Right atrium auricular region (tissue), 2 donors: ENCODE measurements around the gene SEMA4B.

DNA sequence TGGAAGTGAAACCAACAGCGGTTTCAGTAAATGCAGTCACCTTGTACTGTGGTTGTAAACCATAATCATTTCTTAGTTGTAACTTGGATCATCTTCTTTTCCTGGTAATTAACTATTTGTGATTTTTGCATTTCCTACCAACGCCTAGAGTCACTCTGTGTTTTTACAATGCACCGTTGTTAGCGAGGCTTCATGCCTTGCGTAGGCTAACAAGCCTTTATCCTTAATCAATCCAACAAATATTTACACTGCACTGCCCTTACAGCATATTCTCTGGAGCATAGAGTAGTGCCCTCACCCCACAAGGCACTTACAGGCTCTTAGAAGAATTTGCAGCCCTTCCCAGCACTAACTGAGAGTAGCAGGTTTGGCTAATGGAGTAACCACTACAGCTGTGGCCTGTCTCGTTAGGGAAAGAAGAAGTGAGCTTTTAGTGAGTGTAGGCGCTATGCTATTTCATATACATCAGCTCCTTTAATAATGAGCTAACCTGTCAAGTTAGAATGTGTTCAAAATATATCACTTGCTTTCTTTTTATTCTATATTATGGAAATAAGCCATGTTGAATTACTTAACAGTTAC, 62.7 kb downstream of the ABHD2 start:
- PRO-cap: no peak
- RAMPAGE, long total RNA, 2 experiments: no peak in any of the 2 experiments

GRCh38 chr15:89196677-89197455, 24.5 kb downstream of the RLBP1 start:
- PRO-cap: no peak
- RAMPAGE, long total RNA, 2 experiments: no peak in any of the 2 experiments

DNA sequence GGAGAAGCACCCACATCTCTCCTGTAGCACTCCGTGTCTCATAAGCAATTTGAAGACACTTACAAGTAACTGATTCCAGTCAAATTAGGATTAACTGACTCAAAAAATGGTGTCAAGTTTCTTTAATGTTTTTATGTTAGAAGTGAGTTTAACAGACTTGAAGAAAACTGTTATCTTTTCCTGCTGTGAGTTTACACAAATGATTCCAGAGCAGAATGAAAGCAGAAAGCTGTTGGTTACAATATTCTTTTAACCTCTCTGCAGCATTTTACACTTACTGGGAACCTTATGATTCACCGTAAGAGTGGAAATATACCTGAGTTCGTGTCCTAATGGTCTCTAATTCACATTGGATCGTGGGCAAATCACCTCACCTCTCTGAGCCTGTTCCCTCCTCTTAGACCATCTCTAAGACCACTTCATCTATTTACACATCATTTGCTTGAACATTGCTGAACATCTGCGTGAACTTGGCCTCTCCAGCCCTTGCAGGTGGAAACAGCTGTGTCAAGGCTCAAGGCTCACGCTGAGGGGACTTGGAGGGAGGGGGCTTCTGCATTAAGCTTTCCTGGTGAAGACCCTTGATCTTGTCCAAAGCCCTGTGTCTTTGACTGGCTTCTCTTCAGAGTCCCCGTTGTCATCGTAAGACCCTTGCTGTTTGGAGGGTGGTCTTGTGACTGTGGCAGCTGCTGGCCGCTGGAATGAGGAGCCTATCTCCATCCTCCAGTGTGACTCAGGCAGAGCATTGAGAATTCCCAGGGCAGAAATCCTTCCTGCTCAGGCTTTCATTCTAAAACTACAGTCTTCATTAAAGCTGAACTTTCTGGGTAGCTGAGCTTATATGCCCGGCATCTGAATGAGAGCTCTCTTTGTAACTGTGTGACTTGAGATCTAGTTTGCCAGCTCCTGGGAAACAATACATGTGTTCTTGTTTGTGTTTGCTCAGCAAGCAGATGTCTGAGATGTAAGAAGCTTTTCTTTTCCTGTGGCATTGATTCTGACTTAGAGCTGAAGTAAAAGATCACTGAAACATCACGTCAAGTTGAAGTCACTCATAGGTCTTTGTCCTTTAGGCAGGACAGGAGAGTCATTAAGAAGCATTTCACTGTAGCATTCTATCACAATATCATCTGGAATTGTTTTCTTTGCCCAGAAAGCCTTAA, 22.7 kb downstream of the RLBP1 start:
- PRO-cap: no peak
- RAMPAGE, long total RNA, 2 experiments: no peak in any of the 2 experiments

- PRO-cap: no peak
- RAMPAGE, long total RNA, 2 experiments: no peak in any of the 2 experiments
Observed at GRCh38 chr15:89399023-89399862, 64.6 kb upstream of the POLG start.

DNA sequence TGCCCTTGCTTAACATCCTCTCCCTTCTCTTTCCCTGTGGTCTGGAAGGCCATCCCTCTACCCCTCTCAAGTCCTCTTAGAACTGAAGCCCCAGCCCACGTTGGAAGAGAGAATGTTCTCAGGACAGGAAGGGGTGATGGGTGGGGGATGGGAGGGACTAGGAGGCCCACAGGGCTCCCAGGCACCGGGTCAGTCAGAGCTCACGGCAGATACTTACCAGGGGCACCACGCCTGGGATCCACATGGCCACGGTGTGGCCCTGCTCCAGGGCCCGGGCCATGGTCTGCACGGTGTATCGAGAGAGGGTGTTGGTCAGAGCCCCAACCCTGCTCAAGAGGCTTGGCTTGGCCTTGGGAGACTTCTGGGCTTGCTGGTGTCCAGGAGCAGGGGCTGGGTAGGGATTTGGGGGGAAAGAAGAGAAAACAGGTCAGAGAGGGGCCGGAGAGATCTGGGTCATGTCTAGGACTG, 9.8 kb downstream of the PLIN1 start:
- PRO-cap: no peak
- RAMPAGE, long total RNA, 2 experiments: no peak in any of the 2 experiments

GRCh38 chr15:89748231-89749323, 2.5 kb downstream of the MESP1 start:
- PRO-cap: no peak
- RAMPAGE, long total RNA, 2 experiments: no peak in any of the 2 experiments

GRCh38 chr15:89805177-89805870, 9.3 kb downstream of the ANPEP start:
- PRO-cap: no peak
- RAMPAGE, long total RNA, 2 experiments: no peak in any of the 2 experiments

- PRO-cap: no peak
- RAMPAGE, long total RNA, 2 experiments: no peak in any of the 2 experiments
Observed at GRCh38 chr15:89825189-89825678, 10.6 kb upstream of the ANPEP start.

- PRO-cap: no peak
- RAMPAGE, long total RNA, 2 experiments: no peak in any of the 2 experiments
Observed at GRCh38 chr15:89857454-89857809, 36.4 kb downstream of the AP3S2 start.

- PRO-cap: no peak
- RAMPAGE, long total RNA, 2 experiments: no peak in any of the 2 experiments
Observed at GRCh38 chr15:90000466-90000990, 596 bp upstream of the ZNF710 start.

- PRO-cap: no peak
- RAMPAGE, long total RNA, 2 experiments: no peak in any of the 2 experiments
Observed at GRCh38 chr15:90015791-90016192, 14.7 kb downstream of the ZNF710 start.

DNA sequence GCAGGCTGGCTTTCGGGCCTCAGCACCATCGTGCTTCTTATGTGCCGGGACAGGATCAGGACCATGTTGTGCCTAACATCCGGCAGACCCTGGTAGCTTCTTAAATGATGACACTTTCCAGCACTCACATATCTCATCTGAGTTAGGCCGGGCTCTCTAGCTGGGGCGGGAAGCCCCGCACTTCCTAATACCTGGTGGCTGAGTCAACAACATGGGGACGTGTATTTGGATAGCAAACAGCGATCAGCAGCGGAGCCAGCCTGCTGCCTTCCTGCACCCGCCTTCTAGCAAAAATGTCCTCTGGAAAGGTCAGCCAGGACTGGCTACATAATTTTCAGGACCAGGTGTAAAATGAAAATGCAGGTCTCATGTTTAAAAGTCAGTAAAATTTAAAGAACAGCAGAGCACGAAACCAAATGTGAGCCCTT, 34.4 kb downstream of the ZNF710 start:
- PRO-cap: no peak
- RAMPAGE, long total RNA, 2 experiments: no peak in any of the 2 experiments

- PRO-cap: no peak
- RAMPAGE, long total RNA, 2 experiments: no peak in any of the 2 experiments
Observed at GRCh38 chr15:90053567-90054356, 48.5 kb downstream of the IDH2 start.

GRCh38 chr15:90067825-90068634, 34.2 kb downstream of the IDH2 start:
- PRO-cap: no peak
- RAMPAGE, long total RNA, 2 experiments: no peak in any of the 2 experiments

GRCh38 chr15:90200595-90201833, at the start of gene SEMA4B:
Gene SEMA4B (plus strand): TSS chr15:90201330.
- PRO-cap: bidirectional peak, plus-strand start at chr15:90201351, minus-strand start at chr15:90201254
- RAMPAGE, long total RNA, 2 experiments: no peak in any of the 2 experiments

DNA sequence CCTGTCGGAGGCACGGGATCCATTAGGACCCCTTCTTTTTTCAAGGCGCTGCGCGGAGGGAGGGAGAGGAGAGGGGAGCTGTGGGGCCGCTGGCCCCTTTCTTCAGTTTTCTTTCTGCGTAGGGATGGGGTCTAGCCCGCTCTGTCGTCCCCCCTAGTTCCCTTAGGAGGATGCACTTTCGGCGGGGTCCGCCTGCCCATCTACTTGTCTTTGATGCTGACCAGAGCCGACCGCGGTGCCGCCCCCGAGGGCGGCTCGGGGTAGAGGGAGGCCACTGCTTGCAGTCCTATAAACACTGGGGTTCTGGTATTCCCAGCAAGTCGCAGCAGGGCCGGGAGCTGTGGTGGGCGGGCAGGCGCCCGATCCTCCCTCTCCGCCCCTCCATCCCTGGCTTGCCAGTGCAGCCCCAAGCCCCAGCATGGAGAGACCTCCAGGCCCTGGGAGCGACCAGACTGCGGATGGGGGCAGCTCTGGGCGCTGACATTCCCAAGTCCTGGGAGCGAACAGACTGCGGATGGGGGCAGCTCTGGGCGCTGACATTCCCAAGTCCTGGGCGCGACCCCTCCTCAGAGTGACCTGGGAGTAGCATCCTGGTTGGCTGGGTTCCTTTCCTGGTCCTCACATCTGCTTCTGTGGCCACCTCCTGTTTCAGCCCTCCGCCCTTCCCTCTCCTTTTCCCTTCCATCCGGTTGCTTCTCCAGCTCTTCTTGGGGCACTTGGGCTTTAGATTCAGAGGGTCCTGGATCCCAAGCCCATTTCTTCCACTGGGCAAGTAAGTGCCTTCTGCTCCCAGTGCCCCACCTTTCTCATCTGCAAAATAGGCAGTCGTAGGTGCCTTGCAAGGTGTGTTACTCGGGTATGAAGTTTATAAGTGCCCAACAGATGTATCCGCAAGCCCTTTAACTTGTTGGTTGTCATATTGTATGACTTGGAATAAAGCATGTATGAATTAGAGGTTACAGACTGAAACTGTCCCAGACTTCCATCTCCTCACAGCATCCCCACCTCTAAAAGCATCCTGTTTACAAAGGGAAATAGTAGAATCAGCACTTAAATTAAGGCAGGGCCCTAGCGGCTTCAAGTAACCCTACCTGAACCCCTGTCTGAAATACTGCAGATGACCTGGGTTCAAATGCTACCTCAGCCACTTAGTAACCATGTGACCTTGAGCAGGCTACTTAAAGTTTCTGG, 1.1 kb downstream of the SEMA4B start:
- PRO-cap: no peak
- RAMPAGE, long total RNA, 2 experiments: no peak in any of the 2 experiments

DNA sequence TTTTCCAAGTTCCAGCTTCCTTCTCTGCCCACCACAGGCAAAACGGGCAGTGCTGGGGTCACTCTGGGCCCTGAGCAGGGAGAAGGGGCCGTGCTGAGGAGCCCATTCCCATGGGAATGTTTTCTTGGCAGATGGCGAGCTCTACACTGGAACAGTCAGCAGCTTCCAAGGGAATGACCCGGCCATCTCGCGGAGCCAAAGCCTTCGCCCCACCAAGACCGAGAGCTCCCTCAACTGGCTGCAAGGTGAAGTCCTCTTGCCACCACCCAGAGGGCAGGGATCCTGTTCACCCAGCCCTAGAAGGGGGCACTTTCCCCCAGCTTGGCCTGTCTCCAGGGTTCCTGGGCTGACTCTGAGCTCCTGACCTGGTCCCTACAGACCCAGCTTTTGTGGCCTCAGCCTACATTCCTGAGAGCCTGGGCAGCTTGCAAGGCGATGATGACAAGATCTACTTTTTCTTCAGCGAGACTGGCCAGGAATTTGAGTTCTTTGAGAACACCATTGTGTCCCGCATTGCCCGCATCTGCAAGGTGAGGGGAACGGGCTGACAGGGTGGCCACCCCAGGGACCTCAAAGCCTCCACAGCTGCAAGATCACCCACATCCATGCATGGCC, 12.4 kb downstream of the CIB1 start:
- PRO-cap: no peak
- RAMPAGE, long total RNA, 2 experiments: no peak in any of the 2 experiments

DNA sequence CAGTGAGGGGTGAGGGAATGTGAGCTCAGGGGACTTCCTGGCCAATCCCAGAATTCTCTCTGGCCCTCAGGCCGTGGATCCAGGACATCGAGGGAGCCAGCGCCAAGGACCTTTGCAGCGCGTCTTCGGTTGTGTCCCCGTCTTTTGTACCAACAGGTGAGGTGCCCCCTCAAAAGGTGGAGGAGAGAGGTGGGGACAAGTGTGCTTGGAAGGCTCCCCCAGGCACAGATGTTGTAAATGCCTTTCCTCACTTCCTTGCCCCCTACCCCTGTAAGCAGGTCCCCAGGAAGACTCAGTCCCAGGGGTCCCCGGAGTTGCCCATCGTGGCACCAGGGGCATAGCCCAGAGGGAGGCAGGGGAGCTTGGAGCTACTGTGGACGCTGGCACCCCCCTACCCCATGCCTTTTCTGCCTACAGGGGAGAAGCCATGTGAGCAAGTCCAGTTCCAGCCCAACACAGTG, 6.2 kb downstream of the CIB1 start:
- PRO-cap: no peak
- RAMPAGE, long total RNA, 2 experiments: no peak in any of the 2 experiments

- PRO-cap: no peak
- RAMPAGE, long total RNA, 2 experiments: no peak in any of the 2 experiments
Observed at GRCh38 chr15:90271021-90271808, 5.7 kb downstream of the NGRN start.

GRCh38 chr15:90358511-90358979, 6.5 kb downstream of the ZNF774 start:
- PRO-cap: no peak
- RAMPAGE, long total RNA, 2 experiments: no peak in any of the 2 experiments